ENCODE data around the genes TCN1, MS4A3, MS4A7, MS4A14 and MS4A12.

DNA sequence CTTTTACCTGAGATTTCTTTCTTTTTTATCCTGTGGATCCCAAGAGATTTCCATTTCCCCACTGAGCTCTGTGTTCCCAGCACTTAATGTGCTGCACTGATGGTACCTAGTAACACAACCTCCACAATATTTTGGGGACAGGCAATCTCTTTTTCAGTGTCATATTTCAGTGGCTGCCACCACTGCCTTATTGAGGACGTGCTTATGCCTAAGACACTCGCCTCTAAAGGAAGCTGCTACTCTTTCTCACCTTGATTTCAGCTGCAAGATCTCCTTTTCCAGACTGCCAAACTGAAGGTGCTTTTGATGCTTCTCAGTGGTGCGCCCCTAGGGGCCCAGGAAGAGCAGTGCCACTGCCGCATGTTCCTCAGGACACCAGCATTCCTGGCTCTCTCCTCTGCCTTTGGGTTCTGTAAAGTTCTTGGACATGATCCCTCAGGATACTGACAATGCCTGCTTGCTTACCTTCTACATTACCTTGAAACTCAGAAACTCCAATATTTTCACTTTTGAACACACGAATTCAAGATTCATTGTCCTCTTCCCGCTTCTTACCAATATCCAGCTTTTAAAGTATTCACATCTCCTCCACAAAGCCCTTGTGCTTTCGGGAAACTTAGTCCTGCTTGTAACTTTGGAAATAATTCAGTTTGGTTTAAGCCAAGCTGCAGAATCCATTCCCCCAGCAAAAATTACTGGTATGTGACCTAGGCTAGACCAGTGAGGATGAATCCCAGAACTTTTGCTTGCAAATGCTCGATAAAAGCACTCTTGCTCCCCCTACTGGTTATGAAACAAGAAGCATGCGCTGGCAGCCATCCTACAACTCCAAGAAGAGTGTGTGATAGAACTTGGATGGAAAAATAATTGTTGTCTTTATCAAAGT is 16.3 kb upstream of the OR5B21 start:
- PRO-cap = no peak
- RAMPAGE, long total RNA, 4 experiments = no peak in any of the 4 experiments

DNA sequence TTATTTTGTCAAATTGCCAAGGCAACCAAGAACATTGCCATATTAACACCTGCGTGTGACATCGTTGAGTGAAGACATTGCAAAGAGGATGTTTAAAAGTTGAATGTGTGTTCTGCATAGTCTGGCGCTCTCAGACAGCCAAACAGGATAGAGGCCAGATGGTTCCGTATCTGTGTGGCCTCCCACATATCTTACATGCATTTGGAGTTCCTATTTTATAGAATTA is 17.4 kb upstream of the OR5B21 start:
- PRO-cap = no peak
- RAMPAGE, long total RNA, 4 experiments = no peak in any of the 4 experiments

DNA sequence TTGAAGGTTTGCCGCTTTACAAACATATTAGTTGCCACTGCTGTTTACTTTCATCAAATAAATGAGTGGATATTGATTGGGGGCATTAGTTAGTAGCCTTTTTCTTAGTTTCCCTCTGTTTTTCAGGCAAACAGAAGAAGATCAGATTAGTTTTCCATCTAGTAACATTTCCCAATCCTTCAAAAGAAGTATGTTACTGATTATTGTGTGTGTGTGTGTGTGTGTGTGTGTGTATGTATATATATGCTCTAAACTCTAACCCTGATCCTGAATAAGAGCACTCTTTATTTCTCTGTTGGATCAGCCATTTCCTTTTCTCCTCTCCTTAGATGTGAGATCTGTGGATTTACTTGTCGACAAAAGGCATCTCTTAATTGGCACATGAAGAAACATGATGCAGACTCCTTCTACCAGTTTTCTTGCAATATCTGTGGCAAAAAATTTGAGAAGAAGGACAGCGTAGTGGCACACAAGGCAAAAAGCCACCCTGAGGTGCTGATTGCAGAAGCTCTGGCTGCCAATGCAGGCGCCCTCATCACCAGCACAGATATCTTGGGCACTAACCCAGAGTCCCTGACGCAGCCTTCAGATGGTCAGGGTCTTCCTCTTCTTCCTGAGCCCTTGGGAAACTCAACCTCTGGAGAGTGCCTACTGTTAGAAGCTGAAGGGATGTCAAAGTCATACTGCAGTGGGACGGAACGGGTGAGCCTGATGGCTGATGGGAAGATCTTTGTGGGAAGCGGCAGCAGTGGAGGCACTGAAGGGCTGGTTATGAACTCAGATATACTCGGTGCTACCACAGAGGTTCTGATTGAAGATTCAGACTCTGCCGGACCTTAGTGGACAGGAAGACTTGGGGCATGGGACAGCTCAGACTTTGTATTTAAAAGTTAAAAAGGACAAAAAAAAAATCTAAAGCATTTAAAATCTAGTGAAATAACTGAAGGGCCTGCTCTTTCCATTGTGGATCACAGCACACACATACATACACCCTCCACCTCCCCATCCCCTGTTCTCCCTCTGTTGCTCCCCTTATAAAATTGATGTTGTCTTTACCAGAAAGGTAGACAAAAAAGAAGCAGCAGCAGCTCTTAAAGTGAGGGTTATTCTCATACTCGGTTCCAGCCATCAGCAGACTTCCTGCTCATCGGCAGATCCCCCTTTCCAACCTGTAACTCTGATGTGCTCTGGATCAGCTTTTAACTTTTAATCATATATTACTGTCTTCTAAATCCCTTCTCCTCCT is 5.2 kb upstream of the CNTF start:
- PRO-cap = no peak
- RAMPAGE, long total RNA, 4 experiments = no peak in any of the 4 experiments

DNA sequence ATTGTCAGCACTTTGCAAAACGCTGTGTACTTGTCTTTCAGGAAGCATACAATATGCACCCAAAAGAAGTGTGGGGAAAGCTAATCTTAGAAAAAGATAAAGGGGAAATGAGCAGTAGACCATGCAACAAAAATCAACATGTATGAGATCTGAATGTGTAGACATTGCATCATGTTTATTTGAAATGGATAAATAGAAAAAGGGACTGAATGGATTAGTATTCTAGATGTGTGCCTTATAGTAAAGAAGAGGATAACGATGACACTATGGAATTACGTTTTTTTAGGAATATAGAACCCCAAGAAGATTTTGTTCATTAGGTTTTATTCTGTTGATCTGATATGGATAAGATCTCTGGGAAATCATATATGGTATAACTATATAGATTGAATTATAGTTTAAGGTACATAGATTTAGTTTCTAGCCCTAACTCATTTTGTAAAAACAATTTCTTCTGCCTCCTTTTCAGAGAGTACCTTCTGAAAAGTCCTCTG is 4.7 kb downstream of the CNTF start:
- PRO-cap = no peak
- RAMPAGE, long total RNA, 4 experiments = no peak in any of the 4 experiments

- PRO-cap = no peak
- RAMPAGE, long total RNA, 4 experiments = no peak in any of the 4 experiments
Measured at GRCh38 chr11:59062578-59062836, 23.6 kb upstream of the GLYATL1B start.

- PRO-cap = no peak
- RAMPAGE, long total RNA, 4 experiments = no peak in any of the 4 experiments
Measured at GRCh38 chr11:59171436-59171863, 482 bp upstream of the DTX4 start.

DNA sequence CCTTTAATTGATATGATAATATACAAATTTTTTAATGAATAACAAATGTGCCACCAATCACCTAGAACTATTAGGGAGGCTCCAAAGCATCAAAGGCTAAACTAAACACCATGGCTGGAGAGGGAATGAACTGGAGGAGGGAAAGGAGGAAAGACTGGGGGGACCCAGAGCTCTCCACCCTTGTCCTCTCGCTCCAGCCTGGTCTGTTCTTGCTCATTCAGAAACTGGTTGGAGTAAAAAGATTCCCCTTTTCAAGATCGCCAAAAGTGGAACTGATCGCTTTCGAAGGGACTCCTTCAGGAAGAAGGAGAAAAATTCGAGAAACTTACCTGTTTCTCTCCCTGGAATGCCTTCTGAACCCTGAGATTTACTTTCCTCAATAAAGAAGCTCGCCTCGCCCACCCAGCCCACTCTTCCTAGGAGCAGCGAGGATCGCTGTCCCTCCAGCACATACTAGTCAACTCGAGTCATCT is 46.9 kb downstream of the OR4D9 start:
- PRO-cap = no peak
- RAMPAGE, long total RNA, 4 experiments = no peak in any of the 4 experiments

- PRO-cap = no peak
- RAMPAGE, long total RNA, 4 experiments = no peak in any of the 4 experiments
Measured at GRCh38 chr11:59866343-59866805, at the start of gene TCN1. TCN1 (minus strand) TSS chr11:59866487.

DNA sequence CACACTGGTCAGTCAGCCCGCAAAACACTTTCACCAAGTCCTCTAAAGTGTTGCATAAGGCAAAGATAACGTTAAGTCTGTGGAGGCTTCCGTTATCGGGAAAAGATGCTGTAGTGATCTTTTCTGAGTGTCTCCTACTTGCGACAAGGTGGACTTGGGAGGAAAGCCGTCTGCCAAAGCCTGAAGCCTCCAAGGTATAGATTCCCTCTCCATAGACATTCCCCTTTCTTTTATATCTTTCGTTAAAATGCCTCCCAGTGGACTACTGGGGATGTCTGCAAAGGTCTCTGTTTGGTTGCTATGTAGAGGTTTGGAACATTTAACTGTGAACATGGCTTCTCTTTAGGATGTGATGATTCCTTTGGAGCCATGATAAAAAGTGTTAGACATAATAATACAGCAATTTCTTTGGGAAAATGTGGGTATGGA is at the start of gene MS4A3:
Gene MS4A3, plus strand, starts transcription at position 119 of the 429 bp plus-strand sequence.
- PRO-cap = no peak
- RAMPAGE, long total RNA, 4 experiments = no peak in any of the 4 experiments

- PRO-cap = no peak
- RAMPAGE, long total RNA, 4 experiments = no peak in any of the 4 experiments
Measured at GRCh38 chr11:60263545-60263918, 16.9 kb upstream of the MS4A4A start.

GRCh38 chr11:60378193-60378910 is at the start of gene MS4A7:
MS4A7 (plus strand) TSS chr11:60378532.
- PRO-cap = unidirectional peak, plus-strand start at chr11:60378532
- RAMPAGE, long total RNA, 4 experiments = start-site peak on the plus strand in 4 of 4 experiments, at chr11:60378524-60378650 at its widest, 120 to 2,089 reads per replicate

DNA sequence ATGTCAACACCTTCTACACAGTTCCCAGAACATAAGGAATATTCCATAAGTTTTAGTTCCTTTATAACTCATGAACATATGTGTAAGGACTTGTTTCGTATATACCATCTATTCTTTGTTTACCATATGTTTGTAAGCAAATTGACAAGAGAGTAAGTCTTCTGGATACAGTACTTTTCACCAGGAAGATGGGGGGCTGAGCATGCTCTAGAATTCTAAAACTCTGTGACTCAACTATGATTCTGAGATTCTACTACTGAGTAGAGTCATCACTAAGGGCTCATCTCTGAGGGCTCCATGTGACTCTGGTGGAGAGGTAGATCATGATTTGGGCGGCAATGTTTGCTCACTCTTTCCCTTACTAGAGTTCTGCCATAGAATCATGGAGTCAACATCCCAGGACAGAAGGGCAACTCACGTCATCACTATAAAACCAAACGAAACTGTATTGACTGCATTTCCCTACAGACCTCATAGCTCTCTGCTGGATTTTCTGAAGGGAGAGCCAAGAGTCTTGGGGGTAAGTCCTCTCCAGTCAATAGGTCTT is at the start of gene MS4A14:
Gene MS4A14, plus strand, starts transcription at position 263 of the 547 bp plus-strand sequence.
- PRO-cap = no peak
- RAMPAGE, long total RNA, 4 experiments = no peak in any of the 4 experiments

- PRO-cap = no peak
- RAMPAGE, long total RNA, 4 experiments = no peak in any of the 4 experiments
Measured at GRCh38 chr11:60492695-60492939, at the start of gene MS4A12. MS4A12 (plus strand) TSS chr11:60492778.

GRCh38 chr11:60594306-60594526 is 79.0 kb downstream of the MS4A13 start:
- PRO-cap = no peak
- RAMPAGE, long total RNA, 4 experiments = no peak in any of the 4 experiments

- PRO-cap = no peak
- RAMPAGE, long total RNA, 4 experiments = no peak in any of the 4 experiments
Measured at GRCh38 chr11:60781099-60781484, 4.0 kb upstream of the MS4A10 start.

- PRO-cap = no peak
- RAMPAGE, long total RNA, 4 experiments = no peak in any of the 4 experiments
Measured at GRCh38 chr11:60848248-60848456, 6.2 kb downstream of the CCDC86 start.

GRCh38 chr11:60861020-60861425 is 5.3 kb upstream of the PTGDR2 start:
- PRO-cap = no peak
- RAMPAGE, long total RNA, 4 experiments = no peak in any of the 4 experiments

GRCh38 chr11:60889375-60889813 is 17.0 kb downstream of the PRPF19 start:
- PRO-cap = no peak
- RAMPAGE, long total RNA, 4 experiments = no peak in any of the 4 experiments

DNA sequence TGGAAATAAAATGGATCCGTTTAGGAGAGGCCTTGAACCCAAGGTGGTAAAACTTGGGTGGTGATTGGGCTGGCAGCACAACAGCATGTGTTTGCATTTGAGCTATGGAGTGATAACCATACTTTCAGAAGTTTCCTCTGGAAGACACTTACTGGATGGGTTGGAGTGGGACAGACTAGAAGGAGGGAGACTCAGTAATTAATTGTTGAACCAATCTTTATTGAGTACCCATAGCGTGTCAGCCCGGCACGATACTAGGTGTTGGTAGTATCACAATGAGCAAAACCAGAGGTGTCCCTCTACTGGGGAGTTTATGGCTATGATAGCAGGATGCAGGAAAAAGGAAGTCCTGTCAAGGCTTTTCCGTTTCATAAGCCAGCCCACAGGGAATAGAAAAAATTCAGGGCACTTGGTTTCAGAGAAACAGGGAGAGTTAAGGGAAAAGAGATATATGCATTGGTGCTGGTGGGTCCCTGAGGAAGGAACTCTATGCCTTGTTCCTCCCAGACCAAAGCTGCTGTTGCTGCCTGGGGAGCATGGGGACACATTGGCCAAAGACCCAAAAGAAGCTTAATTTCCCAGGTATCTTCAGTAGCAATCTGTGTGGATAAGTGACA is 3.0 kb upstream of the TMEM109 start:
- PRO-cap = no peak
- RAMPAGE, long total RNA, 4 experiments = no peak in any of the 4 experiments

DNA sequence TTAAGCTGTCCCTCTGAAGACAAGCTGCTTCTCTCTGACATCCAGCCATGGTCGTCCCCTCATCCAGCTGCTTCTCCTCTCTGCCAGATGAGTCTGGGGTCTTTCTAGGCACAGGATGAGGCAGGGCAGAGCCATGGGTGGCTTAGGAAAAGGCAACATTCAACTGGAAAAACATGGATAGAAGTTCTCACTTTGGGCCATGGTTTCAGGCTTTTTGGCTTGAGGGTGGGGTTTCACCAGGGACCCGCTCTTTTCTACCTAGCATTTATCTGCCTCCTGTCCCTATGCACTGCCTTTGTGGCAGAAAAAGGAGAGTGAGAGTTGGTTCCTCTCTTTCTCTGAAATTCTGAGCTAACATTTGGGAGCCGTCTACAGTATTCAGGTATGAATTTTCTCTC is 644 bp upstream of the TMEM109 start:
- PRO-cap = no peak
- RAMPAGE, long total RNA, 4 experiments = no peak in any of the 4 experiments